Measurements from ENCODE around the genes PDE5A and CCNA2.

- PRO-cap, 7 experiments, result peak in 3 of 7 experiments; most common plus-strand start chr4:118746298 (in 3)
- RAMPAGE, long total RNA, 2 experiments, result no peak in any of the 2 experiments
Measured at GRCh38 chr4:118745892-118746495, 60.8 kb downstream of the METTL14 start.

DNA sequence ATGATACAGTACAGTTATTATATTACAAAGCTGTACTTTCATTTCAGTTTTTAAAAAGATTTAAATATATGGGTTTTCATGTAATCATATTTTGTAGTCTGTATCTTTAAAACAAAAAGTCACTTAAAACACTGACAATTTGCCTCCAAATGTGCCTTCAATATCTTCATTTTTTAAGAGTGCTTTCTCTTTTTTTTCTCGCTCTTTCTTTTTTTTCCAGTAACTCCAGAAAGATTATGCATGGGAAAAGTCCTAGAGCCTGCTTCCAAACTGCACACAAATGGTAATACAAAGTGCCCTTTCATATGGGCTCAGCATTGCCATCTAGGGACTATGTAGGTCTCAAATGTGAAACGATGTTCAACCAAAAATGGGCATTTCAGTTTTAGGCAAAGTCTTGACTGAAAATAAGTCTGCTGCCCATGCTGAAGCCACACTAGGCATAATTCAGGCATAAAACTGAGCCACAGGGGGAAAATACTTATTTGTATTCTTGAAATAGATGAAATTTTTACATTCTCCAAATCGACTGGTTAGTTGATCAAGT lies 65.5 kb downstream of the SYNPO2 start:
- PRO-cap, 7 experiments, result no peak in any of the 7 experiments
- RAMPAGE, long total RNA, 2 experiments, result no peak in any of the 2 experiments

GRCh38 chr4:118967787-118968742 lies 79.4 kb downstream of the SYNPO2 start:
- PRO-cap, 7 experiments, result no peak in any of the 7 experiments
- RAMPAGE, long total RNA, 2 experiments, result no peak in any of the 2 experiments

DNA sequence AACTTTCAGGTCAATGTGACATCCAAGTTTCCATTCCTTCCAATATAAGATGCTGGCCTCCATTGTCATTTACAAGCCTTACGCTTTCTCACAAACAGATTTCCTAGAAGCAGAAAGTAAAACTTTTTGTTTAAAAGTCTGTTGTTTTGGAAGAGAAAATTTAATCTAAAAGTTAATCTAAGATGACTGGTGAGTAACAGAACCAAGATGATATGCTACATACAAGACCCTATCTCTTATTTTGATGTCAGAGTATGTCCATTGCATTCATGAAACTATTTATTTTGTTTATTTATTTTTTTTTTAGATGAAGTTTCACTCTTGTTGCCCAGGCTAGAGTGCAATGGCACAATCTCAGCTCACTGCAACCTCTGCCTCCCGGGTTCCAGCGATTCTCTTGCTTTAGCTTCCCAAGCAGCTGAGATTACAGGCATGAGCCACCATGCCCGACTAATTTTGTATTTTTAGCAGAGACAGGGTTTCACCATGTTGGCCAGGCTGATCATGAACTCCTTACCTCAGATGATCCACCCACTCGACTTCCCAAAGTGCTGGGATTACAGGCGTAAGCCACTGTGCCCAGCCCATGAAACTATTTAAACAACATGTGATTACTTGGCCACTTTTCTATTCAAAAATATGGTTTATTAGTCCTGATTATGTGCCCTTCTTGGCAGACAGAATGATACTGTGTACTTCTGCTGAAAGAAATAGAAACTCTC lies 88.7 kb upstream of the MYOZ2 start:
- PRO-cap, 7 experiments, result no peak in any of the 7 experiments
- RAMPAGE, long total RNA, 2 experiments, result no peak in any of the 2 experiments

- PRO-cap, 7 experiments, result no peak in any of the 7 experiments
- RAMPAGE, long total RNA, 2 experiments, result no peak in any of the 2 experiments
Measured at GRCh38 chr4:119113030-119113520, 22.6 kb upstream of the MYOZ2 start.

- PRO-cap, 7 experiments, result no peak in any of the 7 experiments
- RAMPAGE, long total RNA, 2 experiments, result no peak in any of the 2 experiments
Measured at GRCh38 chr4:119136567-119137049, 976 bp downstream of the MYOZ2 start.

- PRO-cap, 7 experiments, result no peak in any of the 7 experiments
- RAMPAGE, long total RNA, 2 experiments, result no peak in any of the 2 experiments
Measured at GRCh38 chr4:119209059-119209421, 3.5 kb upstream of the USP53 start.

DNA sequence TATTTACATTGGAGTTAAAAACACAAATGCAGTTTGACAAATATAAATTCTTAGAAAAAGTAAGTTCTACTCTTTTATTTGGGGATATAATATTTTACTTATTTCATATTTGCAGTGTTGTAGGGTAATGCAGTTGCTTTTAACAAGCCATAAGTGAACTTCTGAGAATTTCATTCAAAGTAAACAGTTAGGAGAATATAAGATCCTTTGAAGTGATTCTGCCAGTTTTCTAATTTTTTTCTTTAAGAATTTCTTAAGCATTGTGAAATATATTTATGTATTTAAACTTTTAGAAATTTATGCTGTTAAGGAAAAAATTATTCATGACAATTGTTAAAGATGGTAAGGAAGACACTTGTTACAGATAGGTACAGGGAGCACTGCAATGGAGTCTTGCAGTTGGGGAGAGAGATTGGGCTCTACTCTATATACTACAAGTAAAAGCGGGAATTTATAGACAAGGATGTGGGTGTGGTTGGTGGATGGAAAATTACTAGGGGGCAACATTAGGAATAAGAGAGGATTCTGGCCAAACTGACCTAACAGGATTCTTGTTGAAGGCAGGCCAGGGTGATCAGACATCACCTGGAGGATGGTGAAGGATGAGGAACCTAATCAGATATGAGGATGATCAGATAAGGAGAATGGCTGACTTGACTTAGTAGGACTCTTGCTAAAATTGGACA lies 8.0 kb downstream of the USP53 start:
- PRO-cap, 7 experiments, result no peak in any of the 7 experiments
- RAMPAGE, long total RNA, 2 experiments, result no peak in any of the 2 experiments

DNA sequence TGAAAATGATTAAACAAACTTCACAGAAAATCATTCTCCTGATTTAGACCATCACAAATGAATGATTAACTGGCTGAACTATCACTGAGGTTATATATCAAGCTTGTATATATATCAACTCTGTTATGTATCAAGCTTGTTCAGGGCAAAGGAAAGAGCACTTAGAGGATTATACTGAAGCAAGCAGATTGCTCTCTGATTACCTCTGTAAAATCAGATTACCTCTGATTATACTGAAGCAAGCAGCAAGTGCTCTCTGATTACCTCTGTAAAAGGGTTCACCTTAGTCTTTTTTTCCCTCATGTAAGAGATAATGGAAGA lies 149.7 kb downstream of the PDE5A start:
- PRO-cap, 7 experiments, result no peak in any of the 7 experiments
- RAMPAGE, long total RNA, 2 experiments, result no peak in any of the 2 experiments

DNA sequence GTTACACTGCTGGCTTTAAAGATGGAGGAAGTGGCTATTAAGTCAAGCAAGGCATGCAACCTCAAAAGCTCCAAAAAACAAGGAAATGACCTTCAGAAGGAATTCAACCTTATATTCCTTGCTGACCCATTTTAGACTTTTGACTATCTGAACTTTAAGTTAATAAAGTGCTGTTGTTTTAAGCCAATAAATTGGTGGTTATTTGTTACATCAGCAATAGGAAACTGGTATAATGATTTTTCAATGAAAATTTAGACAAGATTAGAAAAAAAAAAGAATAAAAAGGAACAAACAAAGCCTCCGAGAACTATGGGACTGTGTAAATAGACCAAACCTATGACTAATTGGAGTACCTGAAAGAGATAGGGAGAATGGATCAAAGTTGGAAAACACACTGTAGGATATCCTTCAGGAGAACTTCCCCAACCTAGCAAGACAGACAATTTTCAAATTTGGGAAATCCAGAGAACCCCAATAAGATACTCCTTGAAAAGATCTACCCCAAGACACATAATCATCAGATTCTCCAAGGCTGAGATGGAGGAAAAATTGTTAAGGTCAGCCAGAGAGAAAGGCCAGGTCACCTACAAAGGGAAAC lies 145.8 kb downstream of the PDE5A start:
- PRO-cap, 7 experiments, result no peak in any of the 7 experiments
- RAMPAGE, long total RNA, 2 experiments, result no peak in any of the 2 experiments

DNA sequence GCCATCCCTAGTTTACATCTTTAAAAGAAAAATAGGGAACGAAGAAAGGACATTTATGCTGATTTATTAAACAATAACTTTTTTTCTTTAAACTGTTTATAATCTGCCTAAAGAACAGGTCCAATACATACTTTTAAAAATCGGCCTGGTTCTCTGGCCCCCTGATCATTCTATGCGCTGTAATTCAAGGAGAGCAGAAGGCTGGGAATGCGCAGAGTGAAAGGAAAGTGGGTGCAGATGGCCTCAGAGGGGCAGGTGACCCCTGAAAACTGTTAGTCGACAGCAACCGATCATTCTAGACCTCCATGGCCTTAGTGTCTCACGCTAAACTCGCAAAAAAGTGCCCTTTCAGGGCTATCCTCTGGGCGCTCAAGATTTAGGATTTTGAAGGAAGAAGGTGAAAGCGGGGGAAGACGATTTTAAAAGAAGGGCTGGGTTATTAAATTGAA lies 2.2 kb downstream of the PDE5A start:
- PRO-cap, 7 experiments, result peak in 2 of 7 experiments; most common plus-strand start position 164 of the sequence (in 1)
- RAMPAGE, long total RNA, 2 experiments, result no peak in any of the 2 experiments

- PRO-cap, 7 experiments, result peak in 7 of 7 experiments; most common plus-strand start chr4:119628960 (in 4); most common minus-strand start chr4:119629011 (in 7)
- RAMPAGE, long total RNA, 2 experiments, result start-site peak on the minus strand in 2 of 2 experiments, at chr4:119628775-119628875 at its widest, 17 to 140 reads per replicate
Measured at GRCh38 chr4:119628271-119629494, at the start of gene PDE5A. Gene PDE5A, minus strand, starts transcription at chr4:119628804.

GRCh38 chr4:120066046-120066703 lies 473 bp downstream of the MAD2L1 start:
- PRO-cap, 7 experiments, result no peak in any of the 7 experiments
- RAMPAGE, long total RNA, 2 experiments, result no peak in any of the 2 experiments

- PRO-cap, 7 experiments, result no peak in any of the 7 experiments
- RAMPAGE, long total RNA, 2 experiments, result no peak in any of the 2 experiments
Measured at GRCh38 chr4:120816416-120816873, 106.1 kb downstream of the PRDM5 start.

DNA sequence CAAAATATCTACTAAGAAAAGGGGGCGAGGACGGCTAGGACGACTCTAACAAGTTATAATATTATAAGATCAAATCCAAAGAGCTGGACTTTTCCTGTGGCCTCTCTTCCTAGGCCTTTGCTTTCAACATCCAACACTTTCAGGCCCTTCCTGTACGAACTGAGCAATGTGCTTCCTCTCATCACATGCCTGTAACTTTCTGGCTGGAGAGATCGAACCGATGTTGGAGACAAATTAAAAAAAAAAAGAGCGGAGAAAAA lies 966 bp downstream of the PRDM5 start:
- PRO-cap, 7 experiments, result peak in 3 of 7 experiments; most common minus-strand start position 161 of the sequence (in 2)
- RAMPAGE, long total RNA, 2 experiments, result no peak in any of the 2 experiments

GRCh38 chr4:121139514-121139888 lies 24.6 kb downstream of the TNIP3 start:
- PRO-cap, 7 experiments, result no peak in any of the 7 experiments
- RAMPAGE, long total RNA, 2 experiments, result no peak in any of the 2 experiments

DNA sequence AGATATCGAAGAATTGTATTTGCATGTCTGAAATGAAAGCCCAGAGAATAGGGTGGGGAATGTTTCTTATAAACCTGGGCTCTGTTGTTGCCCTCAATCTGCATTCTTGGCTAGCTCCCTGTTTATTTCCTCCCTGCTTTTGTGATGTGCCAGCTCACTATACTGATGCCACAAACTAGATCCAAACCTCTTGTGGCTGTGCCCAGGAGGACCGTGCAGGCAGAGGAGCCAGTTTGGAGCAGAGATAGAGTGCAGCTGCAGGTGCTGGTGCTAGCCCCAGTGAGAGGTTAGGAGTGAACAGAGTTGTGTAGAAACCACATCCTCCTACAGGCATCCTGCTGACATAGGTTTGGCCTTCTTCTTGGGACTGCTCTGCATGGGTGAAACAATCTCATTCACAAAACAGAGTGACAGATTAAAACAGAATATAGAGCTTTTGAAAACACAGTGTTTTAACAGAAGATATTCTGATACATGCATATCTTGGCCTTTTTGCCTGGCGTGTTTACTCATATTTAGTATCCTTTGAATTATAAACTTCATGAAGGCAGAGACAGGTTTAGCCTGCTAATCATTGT lies 25.7 kb upstream of the TNIP3 start:
- PRO-cap, 7 experiments, result no peak in any of the 7 experiments
- RAMPAGE, long total RNA, 2 experiments, result no peak in any of the 2 experiments

DNA sequence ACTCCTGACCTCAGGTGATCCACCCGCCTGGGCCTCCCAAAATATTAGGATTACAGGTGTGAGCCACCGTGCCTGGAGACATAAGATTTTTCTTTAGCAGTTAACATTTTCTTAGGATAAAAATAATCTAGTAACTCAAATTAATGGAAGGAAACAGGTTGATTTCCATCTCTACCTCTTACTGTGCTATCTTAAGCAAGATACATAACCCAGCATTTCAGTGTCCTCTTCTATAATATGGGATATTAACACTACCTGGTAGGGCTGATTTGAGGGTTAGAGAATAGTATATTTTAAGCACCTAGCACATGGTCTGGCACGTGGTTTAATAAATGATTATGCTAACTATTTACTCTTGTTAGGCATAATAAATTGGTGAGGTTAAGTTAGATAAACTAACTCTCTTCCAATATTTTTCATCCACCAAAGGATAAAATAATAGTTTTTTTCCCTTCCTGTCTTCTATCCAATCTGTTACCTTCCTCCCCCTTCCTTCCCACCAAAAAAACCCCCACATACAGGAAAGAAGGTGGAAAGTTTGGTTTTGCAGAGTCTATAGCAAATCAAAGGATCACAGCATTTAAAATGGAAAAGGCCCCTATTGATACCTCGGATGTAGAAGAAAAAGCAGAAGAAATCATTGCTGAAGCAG lies 10.8 kb downstream of the CCNA2 start:
- PRO-cap, 7 experiments, result no peak in any of the 7 experiments
- RAMPAGE, long total RNA, 2 experiments, result no peak in any of the 2 experiments

DNA sequence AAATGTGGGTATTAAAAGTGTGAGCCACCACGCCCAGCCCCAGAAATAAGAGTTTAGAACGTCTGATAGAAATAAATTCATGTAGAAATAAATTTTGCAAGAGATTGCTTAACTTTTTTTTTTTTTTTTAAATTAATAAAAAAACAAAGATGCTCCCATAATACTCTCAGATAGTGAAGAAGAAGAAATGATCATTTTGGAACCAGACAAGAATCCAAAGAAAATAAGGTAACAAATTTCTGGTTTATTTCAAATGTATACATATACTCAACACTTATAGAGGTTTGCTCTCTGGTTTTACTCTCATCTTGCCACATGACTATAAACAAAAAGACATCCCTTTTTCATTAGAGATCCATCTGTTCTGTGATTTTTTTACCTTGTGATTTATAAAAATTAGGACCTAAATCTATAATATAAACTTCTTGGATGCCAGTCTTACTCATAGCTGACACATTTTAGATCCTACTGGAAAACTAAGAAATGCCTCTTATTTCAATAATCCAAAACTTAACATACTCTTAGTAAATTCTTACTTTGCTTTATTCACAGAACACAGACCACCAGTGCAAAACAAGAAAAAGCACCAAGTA lies 7.4 kb downstream of the CCNA2 start:
- PRO-cap, 7 experiments, result no peak in any of the 7 experiments
- RAMPAGE, long total RNA, 2 experiments, result no peak in any of the 2 experiments

GRCh38 chr4:121823365-121824310 lies at the start of gene CCNA2:
Gene CCNA2, minus strand, starts transcription at chr4:121823883.
- PRO-cap, 7 experiments, result peak in 7 of 7 experiments; most common plus-strand start chr4:121824121 (in 6); most common minus-strand start chr4:121823926 (in 2)
- RAMPAGE, long total RNA, 2 experiments, result no peak in any of the 2 experiments

All from ovary (tissue), 7 donors.